Metastatic Liver Carcinoma in the Adrenal Gland (tissue), 2 donors: Measurements from ENCODE around the gene ENPP5.

- PRO-cap, 2 experiments = no peak in any of the 2 experiments
Observed at GRCh38 chr6:44132642-44132999, 5.3 kb downstream of the TMEM63B start.

DNA sequence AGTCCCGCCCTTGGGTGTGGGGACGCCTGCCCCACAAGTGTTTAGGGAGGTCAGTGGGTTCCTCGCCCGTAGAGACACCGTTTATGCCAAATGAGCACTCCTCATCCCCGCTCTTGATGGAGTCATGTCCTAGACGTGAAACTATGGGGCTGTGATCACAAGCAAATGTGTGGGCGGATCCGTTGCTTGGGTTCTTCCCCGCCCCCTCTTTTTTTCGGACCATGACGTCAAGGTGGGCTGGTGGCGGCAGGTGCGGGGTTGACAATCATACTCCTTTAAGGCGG, 211 bp upstream of the HSP90AB1 start:
- PRO-cap, 2 experiments = peak in 2 of 2 experiments; most common minus-strand start position 166 of the sequence (in 1)

GRCh38 chr6:44254252-44255239, 2.8 kb downstream of the SLC35B2 start:
- PRO-cap, 2 experiments = no peak in any of the 2 experiments

GRCh38 chr6:44328205-44328705, 14.2 kb upstream of the SPATS1 start:
- PRO-cap, 2 experiments = no peak in any of the 2 experiments

GRCh38 chr6:44381730-44382296, 5.7 kb upstream of the CDC5L start:
- PRO-cap, 2 experiments = peak in 1 of 2 experiments; most common plus-strand start chr6:44382016 (in 1); most common minus-strand start chr6:44381917 (in 1)

DNA sequence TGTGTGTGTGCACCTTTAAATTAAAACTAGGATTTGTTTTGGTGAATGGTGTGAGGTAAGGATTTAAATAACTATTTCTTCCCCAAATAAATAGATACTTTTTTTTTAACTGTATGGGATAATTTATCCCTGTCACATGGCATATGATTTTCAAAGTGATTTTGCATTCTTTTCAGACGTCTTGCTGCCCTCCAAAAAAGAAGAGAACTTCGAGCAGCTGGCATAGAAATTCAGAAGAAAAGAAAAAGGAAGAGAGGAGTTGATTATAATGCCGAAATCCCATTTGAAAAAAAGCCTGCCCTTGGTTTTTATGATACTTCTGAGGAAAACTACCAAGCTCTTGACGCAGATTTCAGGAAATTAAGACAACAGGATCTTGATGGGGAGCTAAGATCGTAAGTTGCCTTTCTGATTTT, 16.1 kb downstream of the CDC5L start:
- PRO-cap, 2 experiments = no peak in any of the 2 experiments

GRCh38 chr6:44475555-44476118, 88.1 kb downstream of the CDC5L start:
- PRO-cap, 2 experiments = no peak in any of the 2 experiments

DNA sequence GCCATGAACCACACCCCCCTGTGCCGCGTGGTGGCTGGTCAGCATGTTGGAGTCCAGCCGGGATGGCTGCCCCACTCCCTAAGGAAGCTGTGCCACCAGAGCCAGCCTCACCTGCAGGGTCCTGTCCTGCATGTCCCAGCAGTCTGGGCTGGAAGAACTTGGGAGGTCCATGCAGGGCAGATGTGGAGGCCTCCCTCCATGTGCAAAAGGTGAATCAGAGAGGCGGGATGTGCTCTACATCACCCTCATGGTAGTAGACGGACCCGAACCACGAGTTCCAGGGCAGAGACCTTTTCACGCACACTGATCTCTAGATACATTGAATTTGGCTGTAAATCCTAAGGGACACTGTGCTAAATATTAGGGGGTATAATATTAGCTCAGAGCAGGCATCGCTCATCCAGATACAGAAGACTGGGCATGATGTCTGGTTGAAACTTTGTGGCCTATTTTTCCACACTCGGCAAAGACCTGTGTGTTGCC, 167.6 kb downstream of the CDC5L start:
- PRO-cap, 2 experiments = no peak in any of the 2 experiments

GRCh38 chr6:44870982-44871405, 457.1 kb upstream of the RUNX2 start:
- PRO-cap, 2 experiments = no peak in any of the 2 experiments

- PRO-cap, 2 experiments = no peak in any of the 2 experiments
Observed at GRCh38 chr6:44921633-44922199, 406.4 kb upstream of the RUNX2 start.

GRCh38 chr6:45062292-45063062, 265.7 kb upstream of the RUNX2 start:
- PRO-cap, 2 experiments = no peak in any of the 2 experiments

DNA sequence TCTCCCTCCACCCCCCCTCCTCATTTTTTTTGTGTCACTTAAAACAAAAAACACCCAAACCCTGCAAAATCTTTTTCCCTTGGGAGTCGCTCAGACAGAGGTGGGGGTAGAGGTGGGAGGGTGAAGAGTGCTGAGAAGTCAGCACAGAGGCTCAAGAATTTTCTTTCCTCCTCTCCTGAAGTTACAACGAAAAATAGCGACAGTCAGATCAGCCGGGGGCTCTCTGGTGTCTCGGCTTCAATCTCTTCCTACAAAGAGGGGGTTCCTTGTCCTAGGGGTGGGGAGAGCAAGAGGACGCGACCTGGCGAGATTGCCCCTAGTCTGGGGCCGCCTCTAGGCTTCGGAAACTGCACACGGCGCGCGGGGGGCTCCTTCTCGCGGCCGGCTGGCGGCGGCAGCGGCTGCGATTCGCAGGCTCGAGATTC, 43.7 kb upstream of the SUPT3H start:
- PRO-cap, 2 experiments = no peak in any of the 2 experiments

DNA sequence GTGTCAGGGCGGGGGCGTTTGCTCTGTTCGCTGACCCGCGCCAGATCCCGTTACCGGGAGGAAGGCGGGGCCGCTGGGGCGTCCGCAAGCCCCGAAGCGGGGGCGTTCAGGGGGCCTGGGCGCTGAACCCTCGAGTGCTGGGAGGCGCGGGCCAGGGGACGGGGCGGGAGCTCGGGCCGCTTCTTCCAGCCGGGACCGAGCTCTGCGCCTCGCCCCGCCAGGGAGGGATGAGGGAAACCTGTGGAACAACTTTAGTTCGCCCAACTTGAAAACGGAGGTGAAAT, 45.9 kb upstream of the SUPT3H start:
- PRO-cap, 2 experiments = no peak in any of the 2 experiments

GRCh38 chr6:45677168-45677926, 299.6 kb upstream of the SUPT3H start:
- PRO-cap, 2 experiments = peak in 1 of 2 experiments; most common plus-strand start chr6:45677712 (in 1); most common minus-strand start chr6:45677618 (in 1)

GRCh38 chr6:45970187-45970717, 45.4 kb downstream of the CLIC5 start:
- PRO-cap, 2 experiments = no peak in any of the 2 experiments

GRCh38 chr6:45987837-45988228, 27.8 kb downstream of the CLIC5 start:
- PRO-cap, 2 experiments = no peak in any of the 2 experiments

DNA sequence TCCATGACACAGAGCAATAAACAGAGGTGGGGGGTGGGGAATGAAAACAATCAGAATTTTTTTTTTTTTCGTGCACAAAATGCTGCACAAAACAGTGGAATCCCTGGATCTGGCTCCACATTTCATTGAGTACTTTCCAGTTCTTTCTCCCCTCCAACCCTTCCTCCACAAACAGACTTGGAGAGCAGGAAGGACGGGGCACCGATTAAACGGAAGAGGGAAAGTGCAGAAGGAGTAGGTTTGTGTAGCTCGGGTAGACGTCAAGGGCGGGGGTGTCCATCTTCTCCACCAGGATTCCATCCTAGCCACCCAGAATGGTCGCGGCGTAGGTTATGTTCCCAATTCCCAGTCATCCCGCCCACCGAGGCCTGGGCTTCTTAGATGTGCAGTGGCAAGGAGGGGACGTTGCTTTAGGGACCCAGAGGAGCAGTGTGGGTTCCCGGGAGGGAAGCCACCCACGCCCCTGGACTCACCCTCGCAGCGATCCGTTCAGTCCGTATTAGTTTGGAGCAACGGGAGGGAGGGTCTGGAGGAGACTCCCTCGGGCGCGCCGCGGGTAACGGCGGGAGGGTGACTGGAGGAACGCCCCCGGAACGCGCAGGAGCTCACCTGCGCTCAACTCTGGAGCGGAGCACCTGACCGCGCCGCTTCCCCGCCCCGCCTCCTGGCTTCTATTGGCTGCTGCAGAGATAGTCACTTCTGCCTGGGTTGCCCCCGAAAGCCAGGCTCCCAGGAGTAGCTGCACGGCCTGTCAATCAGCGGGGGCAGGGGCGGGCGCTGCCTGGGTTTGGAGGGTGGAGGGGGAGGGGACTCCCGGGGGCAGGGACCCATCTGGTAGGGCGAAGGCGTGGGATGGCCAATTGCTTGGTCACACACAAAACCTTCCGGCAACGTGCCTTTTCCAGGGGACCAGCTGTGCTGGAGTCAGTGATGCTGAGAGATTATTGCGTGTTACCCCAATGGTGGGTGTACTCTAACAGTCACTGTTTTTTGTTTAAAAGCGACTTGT, at the start of gene ENPP5:
TSS of gene ENPP5 (minus strand) at position 646 of the 1,009 bp plus-strand sequence.
- PRO-cap, 2 experiments = peak in 2 of 2 experiments; most common minus-strand start position 623 of the sequence (in 2)

- PRO-cap, 2 experiments = no peak in any of the 2 experiments
Observed at GRCh38 chr6:46190699-46191456, 20.1 kb upstream of the ENPP5 start.

GRCh38 chr6:46510516-46511006, 19.3 kb upstream of the RCAN2 start:
- PRO-cap, 2 experiments = no peak in any of the 2 experiments

GRCh38 chr6:46513533-46513947, 22.3 kb upstream of the RCAN2 start:
- PRO-cap, 2 experiments = no peak in any of the 2 experiments